ENCODE results near the gene IQCE.

DNA sequence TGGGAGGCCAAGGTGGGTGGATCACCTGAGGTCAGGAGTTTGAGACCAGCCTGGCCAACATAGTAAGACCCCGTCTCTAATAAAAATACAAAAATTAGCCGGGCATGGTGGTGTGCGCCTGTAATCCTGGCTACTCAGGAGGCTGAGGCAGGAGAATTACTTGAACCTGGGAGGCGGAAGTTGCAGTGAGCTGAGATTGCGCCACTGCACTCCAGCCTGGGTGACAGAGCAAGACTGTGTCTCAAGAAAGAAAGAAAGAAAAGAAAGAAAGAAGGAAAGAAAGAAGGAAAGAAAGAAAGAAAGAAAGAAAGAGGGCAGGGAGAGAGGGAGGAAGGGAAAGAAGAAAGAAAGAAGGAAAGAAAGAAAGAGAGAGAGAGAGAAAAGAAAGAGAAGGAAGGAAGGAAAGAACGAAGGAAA, 6.8 kb downstream of the GRIFIN start:
- PRO-cap: no peak

DNA sequence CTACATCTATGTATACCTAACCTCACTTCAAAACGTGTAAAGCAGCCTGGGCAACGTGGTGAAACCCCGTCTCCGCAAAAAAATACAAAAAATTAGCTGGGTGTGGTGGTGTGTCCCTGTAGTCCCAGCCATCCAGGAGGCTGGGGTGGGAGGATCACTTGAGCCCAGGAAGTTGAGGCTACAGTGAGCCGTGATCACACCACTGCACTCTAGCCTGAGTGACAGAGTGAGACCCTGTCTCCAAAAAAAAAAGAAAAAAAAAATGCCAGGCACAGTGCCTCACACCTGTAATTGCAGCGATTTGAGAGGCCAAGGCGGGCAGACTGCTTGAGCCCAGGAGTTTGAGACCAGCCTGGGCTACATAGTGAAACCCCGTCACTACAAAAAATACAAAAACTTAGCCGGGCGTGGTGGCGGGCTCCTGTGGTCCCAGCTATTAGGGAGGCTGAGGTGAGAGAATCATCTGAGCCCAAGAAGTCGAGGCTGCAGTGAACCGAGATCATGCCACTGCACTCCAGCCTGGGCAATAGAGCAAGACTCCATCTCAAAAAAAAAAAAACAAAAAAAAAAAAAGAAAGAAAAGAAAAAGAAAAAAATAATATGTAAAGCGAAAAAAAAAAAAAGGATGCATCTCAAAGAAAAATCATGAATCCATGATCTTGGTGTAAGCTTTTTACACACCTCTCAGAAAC, 5.3 kb downstream of the BRAT1 start:
- PRO-cap: no peak

- PRO-cap: bidirectional peak, plus-strand start at chr7:2559070, minus-strand start at chr7:2558917
Observed at GRCh38 chr7:2558633-2559780, at the start of gene IQCE. TSS of gene IQCE (plus strand) at chr7:2558979.

DNA sequence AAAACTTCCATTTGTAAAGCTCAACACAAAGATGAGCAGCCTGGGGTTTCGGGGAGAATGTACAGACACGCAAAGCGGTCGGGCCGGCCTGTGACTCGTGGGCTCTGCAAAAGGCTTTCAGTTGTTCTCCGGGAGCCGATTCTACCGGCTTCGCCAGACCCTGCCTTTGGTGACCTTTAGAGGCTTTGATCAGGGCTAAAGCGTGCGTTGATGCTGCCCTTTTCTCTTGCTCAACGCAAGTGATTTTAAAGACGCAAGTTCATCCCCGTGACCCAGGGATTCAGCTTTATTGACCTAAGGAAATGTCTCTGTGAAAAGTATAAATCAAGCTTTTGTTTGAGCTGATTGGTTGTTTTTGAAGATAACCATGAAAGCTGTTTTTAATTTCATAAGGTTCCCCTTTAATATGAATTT, 23.3 kb upstream of the TTYH3 start:
- PRO-cap: bidirectional peak, plus-strand start outside the sequence, minus-strand start at position 235 of the sequence

- PRO-cap: no peak
Observed at GRCh38 chr7:2649035-2649775, 17.4 kb downstream of the TTYH3 start.

- PRO-cap: no peak
Observed at GRCh38 chr7:2651347-2652096, 19.7 kb downstream of the TTYH3 start.

DNA sequence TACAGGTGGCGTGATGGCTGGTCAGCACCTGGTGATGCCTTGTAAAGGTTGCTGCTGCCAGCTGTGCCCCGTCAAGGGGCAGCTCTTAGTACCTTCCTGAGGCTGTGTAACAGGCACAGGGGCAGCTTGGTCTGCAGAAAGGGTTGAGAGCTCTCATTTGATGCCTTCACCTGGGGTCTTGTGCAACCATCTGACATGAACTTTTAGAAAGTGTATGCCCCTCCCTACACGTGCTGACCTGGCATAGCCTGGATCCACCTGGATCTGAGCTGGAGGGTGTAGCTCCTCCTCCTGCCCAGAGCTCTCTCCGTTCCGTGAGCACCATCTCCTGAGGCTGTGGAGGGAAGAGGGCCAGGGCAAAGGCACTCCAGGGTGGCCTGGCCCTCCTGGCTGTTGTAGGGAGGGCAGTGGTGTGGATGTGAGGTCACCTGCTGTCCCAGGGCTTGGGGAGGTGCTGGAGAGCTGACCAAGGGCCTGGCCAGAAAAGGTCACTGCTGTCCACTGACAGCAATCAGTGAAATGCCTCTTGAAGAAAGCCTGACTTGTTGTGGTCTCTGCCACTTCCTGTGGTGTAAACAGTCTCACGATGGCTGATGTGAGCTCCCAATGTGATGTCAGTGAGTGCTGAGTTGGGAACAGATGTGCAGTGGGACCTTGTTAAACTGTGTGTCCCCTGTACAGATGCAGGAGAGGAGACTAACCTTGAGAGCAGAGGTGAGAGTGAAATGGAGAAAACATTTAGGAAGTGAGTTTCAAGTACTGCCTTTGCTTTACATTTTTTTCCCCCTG, 23.0 kb downstream of the AMZ1 start:
- PRO-cap: no peak

DNA sequence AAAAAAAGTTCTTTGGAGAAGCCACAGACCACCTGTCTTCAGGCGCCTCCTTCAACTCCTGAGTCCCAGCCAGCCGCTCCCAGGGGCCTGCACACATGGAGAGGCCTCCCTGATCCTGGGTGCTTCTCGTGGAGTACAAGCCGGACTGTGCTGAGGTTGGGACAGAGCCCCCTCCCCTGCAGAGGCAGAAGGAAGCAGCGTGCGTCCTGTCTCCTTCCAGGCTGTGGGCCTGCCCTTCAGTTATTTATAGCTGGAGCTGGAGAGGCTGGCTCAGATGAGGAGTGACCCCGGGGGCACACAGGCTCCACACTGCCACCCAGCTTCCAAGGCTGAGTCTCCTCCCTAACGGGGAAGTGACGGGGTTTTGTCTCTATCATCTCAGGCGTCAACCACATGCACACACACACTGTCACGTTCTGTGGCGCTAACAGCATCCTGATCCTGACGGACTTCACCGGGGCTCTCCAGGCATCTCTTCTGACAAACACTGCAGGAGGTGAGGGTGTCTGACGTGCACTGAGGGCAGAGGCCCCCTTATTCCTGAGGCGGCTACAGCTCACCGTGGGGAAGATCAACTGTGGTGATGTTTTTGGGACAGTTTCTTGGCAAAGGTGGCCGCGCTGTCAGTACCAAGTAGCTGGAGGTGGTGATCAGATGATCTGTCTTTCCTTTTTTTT, 25.4 kb downstream of the AMZ1 start:
- PRO-cap: no peak

GRCh38 chr7:2715236-2715589, 27.2 kb downstream of the AMZ1 start:
- PRO-cap: no peak

GRCh38 chr7:2734662-2735773, 47.0 kb downstream of the AMZ1 start:
- PRO-cap: no peak

DNA sequence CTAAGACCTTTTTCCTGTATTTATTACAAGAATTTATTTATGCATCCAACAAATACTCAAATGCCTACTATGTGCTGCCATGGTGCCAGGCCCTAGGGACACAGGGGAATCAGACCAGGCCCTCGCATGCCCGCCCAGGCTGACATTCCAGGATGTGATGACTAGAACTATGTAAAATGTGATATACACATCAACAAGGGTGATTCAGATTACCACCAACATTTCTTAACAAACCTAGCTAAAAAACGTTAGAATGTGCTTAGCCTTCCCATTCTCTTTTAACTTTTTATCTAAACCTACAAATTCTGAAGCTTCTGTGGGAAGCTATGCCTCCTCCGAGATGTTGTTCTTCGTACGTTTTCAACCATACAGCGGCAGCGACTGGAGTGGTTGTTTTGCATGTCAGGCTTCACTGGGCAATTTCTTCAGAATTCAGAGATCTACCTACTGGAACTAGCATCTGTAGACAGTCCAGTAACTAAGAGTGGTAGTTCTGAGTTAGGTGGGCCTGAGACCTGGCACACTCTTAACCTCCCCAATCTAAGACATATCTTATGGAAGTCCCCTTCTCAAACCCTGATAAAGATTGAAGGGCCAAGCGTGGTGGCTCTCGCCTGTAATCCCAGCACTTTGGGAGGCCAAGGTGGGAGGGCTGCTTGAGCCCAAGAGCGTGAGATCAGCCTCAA, 22.1 kb downstream of the GNA12 start:
- PRO-cap: no peak

GRCh38 chr7:2842000-2842489, 2.1 kb downstream of the GNA12 start:
- PRO-cap: no peak

- PRO-cap: no peak
Observed at GRCh38 chr7:2980300-2981126, 63.2 kb downstream of the CARD11 start.

DNA sequence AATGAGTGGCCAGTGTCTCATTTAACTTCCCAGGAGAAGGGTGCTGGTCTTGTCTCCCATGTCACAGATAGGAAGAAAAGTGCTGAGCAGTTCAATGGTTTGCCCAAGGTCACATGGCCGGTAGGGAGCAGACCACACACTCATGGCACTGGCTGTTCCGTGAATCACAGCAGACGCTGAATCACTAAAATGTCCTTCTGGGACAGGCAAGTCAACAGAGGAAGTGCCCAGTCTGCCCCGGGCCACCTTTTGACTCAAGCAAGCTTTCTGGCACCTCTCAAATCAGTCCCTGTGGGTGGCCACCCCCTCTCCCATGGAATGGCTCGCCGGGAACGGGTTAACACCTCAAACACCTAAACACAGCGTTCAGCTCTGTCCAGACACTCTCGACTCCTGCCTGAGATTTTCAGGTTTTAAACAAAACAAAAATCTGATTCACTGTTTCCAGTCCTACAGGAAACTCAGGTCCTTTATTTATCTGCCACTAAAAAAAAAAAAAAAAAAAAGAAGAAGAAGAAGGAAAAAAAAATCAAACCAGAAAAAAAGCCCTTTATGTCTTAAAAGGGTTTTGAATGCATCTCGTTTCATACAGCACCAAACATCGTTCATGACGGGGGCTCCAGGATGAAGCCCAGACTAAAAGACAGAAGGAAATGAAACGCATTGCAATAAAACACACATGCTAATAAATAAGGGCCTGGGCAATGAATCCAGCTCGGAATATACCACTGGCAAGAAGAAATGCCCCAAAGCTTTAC, 15.5 kb downstream of the CARD11 start:
- PRO-cap: no peak

GRCh38 chr7:3104201-3104486, 60.5 kb upstream of the CARD11 start:
- PRO-cap: unidirectional peak, plus-strand start at chr7:3104276

- PRO-cap: no peak
Observed at GRCh38 chr7:3197661-3198273, 103.3 kb upstream of the SDK1 start.

GRCh38 chr7:3232129-3232755, 68.8 kb upstream of the SDK1 start:
- PRO-cap: no peak

DNA sequence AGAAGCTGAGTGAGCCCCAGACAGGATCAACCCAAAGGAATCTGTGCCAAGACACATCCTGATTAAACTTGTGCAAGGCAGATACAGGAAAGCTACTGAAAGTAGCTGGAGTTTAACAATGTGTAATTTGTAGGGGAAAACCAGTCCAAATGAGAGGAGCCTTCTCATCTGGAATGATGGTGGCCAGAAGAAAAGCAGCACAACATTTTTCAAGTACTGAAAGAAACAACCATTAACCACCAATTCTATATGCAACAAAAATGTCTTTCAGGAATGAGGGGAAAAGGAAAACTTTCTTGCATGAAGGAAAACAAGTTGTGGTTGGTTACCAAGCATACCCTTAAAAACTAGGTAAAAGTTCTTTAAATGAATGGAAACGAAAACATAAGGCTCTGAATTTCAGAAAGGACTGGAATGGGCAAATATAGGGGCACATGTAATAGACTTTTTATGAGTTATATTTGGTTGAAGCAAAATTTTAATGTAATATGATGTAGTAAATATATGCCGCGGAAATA, 36.5 kb downstream of the SDK1 start:
- PRO-cap: no peak

DNA sequence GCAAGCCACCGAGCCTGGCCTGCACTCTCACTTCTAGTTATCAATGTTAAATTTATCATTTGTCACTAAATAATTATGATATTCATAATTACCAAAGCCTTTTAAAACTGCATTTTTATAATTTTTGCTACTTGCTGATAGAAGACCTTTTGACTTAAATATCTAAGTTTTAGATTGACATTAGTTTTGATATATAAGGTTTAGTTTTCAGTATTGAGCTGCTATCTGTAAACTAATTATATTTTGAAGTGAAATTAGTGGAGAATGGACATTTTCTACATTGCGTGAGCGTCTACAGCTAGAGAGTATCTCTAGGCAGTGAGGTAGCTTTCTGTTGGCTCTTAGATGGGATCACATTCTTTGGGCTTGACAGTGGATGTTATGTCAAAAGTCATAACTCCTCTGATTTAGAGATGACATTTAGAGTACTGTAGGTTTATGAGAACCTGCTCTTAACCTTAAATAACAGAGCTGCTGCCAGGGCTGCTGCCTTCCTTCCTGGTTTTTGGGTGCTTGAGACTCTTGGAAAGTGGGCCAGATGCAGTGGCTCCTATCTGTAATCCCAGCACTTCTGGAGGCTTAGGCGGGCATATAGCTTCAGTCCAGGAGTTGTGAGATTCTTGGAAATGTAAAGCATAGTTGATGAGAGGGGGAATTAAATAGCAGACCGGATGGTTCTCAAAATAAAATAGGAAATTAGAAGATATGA, 120.5 kb downstream of the SDK1 start:
- PRO-cap: no peak

- PRO-cap: no peak
Observed at GRCh38 chr7:3529028-3529917, 228.2 kb downstream of the SDK1 start.